SJCRH30 (cell line): Measurements from ENCODE around the genes FMR1, MAGEA9 and MAGEA8.

DNA sequence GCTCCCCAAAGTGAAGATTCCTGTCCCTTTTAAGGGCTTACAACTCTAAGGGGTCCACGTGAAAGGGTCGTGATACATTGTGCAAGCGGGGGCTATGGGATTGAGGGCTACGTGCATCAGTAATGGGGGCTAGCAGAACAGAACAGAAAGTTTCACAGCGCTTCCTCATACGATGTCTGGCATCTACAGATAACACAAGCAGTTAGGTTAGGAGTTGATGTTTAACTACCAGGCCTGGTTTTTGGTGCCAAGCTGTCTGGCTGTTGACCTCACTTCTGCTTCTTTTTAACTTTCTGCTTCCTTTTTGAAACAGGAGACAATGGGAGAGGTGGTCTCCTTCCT lies 368.6 kb upstream of the CXorf51A start:
- RAMPAGE, long total RNA, result no peak

DNA sequence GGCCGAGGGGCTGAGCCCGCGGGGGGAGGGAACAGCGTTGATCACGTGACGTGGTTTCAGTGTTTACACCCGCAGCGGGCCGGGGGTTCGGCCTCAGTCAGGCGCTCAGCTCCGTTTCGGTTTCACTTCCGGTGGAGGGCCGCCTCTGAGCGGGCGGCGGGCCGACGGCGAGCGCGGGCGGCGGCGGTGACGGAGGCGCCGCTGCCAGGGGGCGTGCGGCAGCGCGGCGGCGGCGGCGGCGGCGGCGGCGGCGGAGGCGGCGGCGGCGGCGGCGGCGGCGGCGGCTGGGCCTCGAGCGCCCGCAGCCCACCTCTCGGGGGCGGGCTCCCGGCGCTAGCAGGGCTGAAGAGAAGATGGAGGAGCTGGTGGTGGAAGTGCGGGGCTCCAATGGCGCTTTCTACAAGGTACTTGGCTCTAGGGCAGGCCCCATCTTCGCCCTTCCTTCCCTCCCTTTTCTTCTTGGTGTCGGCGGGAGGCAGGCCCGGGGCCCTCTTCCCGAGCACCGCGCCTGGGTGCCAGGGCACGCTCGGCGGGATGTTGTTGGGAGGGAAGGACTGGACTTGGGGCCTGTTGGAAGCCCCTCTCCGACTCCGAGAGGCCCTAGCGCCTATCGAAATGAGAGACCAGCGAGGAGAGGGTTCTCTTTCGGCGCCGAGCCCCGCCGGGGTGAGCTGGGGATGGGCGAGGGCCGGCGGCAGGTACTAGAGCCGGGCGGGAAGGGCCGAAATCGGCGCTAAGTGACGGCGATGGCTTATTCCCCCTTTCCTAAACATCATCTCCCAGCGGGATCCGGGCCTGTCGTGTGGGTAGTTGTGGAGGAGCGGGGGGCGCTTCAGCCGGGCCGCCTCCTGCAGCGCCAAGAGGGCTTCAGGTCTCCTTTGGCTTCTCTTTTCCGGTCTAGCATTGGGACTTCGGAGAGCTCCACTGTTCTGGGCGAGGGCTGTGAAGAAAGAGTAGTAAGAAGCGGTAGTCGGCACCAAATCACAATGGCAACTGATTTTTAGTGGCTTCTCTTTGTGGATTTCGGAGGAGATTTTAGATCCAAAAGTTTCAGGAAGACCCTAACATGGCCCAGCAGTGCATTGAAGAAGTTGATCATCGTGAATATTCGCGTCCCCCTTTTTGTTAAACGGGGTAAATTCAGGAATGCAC lies at the start of gene FMR1:
TSS of gene FMR1 (plus strand) at position 93 of the 1,152 bp plus-strand sequence.
- RAMPAGE, long total RNA, result no peak

DNA sequence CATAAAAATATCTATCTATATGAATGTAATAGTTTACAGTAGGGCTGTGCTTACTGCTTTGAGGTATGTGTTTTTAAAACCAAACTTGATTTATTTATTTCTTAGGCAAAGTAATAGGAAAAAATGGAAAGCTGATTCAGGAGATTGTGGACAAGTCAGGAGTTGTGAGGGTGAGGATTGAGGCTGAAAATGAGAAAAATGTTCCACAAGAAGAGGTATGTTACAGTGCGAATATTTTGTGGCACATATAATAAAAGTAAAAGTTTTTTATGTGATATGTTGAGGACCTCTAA lies 24.6 kb downstream of the FMR1 start:
- RAMPAGE, long total RNA, result no peak

GRCh38 chrX:147940467-147940782 lies 28.7 kb downstream of the FMR1 start:
- RAMPAGE, long total RNA, result no peak

GRCh38 chrX:148128844-148129253 lies 147.7 kb downstream of the FMR1NB start:
- RAMPAGE, long total RNA, result no peak

DNA sequence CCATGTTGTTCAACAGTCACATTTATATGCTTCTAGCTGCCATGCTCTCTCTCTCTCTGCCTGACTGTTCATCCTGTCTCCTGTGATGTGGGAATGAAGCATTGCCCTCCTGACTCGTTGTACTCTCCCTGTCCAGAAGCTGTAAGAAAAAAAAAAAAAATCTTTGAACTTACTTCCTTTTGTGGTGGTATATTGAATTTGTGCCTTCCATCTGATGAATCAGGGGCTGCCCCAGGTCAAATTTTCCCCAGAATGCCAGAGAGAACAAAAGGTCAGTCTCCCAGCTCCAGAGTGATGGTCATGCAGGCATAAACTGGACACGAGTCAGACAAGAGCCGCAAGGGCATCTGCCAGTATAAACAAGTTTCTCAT lies 167.1 kb downstream of the ENSG00000287585 start:
- RAMPAGE, long total RNA, result no peak

- RAMPAGE, long total RNA, result no peak
These were observed 101.3 kb downstream of the ENSG00000287585 start for GRCh38 chrX:149313896-149314467.

- RAMPAGE, long total RNA, result no peak
These were observed 4.0 kb downstream of the TMEM185A start for GRCh38 chrX:149627466-149628052.

DNA sequence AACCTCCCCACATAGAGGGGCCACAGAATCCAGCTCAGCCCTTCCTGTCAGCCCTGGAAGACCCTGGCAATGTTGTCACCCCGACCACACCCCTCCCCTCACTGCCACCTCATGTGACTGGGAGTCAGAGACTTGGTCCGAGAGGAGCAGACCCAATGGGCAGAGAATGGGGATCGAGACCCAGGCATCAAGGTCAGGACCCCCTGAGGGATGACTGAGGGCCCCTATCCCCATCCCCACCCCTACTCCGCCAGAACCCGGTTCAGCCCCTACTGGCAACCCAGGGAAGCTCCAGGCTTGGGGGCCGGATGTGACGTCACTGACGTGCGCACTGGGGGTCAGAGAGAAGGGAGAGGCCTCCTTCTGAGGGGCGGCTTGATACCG lies at the start of gene MAGEA9:
TSS of gene MAGEA9 (plus strand) at position 325 of the 384 bp plus-strand sequence.
- RAMPAGE, long total RNA, result no peak

DNA sequence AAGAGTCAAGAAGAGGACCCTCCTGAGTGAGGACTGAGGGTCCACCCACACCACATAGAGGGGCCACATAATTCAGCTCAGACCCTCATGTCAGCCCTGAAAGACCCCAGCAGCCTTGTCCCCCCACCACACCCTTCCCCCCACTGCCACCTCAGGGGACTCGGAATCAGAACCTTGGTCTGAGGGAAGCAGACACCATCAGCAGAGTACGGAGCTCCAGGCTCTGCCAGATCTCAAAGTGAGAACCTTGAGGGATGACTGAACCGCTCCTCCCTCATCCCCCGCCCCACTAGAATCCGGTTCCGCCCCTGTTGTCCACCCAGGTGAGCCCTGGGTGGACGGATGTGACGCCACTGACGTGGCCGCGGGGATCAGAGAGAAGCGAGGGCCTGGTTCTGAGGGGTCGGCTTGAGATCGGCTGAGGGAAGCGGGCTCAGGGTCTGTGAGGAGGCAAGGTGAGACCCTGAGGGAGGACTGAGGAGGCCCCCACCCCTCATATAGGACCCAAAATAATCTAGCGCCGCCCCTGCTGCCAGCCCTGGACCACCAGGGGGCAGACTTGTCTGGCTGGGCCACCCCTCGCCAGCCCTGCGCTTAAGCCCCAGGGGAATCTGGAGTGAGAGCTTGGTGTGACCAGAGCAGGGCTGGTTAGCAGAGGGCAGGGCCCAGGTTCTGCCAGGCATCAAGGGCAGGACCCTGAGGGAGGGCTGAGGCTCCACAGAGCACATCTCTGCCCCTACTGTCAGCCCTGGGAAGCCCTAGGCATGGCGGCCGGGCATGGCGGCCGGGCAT lies at the start of gene MAGEA8:
TSS of gene MAGEA8 (plus strand) at position 353 of the 792 bp plus-strand sequence.
- RAMPAGE, long total RNA, result no peak

GRCh38 chrX:149944786-149945469 lies 6.6 kb upstream of the EOLA2 start:
- RAMPAGE, long total RNA, result no peak

GRCh38 chrX:150037110-150037330 lies 98.7 kb upstream of the EOLA2 start:
- RAMPAGE, long total RNA, result no peak

GRCh38 chrX:150361172-150362487 lies 1.5 kb upstream of the MAMLD1 start:
- RAMPAGE, long total RNA, result no peak

- RAMPAGE, long total RNA, result no peak
These were observed 3.8 kb downstream of the MAMLD1 start for GRCh38 chrX:150366944-150367380.

DNA sequence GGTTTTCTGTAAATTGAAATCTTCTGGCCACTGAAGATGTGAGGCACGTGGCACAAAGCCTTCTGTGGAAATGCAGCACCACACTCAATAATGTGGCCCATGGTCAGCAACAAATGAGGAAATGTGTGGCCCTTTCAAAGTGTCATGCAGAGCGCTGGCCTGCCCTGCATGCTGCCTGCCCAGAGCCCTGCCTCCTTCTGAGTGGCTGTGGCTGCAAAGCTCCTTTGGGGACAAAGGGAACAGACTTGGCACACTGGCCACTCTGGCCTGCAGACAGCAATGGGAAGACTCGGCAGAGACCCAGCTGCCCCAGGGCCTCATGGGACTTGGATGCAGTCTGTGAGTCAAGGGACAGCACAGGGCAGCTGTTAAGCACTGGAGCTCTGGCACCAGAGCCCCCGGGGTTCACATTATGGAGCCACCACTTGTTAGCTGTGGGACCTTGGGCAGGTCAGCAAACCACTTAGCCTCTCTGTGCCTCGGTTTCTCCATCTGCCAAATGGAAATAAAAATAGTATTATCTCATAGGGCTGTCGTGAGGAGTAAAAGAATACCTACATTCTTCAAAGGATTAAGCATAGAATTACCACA lies 42.8 kb upstream of the MTM1 start:
- RAMPAGE, long total RNA, result no peak

DNA sequence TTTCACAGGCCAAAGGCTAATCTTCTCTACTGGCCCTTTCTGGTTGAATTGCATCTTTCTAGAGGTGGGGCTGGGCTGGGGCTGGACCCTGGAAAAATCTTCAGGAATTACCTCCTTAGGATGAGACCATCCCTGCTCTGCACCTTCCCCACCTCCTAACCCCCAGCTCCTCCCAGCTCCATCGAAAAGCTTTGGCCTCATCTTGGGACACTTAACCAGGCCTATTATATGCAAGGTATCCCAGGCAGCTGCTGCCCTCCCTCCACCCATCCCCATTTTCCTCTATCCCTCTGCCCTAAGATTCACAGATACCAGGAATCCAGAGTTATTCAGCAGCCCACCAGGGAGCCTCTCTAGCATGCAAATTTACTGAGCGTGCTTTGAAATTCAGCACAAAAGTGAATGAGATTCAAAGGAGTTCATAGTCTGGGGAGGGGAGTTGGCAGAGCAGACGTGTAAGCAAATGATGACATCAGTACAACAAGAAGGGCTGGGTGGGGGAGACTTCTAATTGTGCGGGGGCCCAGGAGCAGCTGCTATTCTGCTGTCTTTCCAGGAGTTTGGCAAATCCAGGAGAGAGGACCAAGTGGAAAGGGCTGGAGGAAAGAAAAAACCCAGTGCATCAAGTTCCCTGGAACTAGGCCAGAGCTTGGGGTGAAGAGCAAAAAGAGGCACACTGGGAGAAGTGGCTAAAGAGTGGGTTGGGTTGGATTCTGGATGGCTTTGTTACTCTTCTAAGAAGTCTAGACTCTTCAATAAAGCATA lies 1.7 kb upstream of the MTM1 start:
- RAMPAGE, long total RNA, result no peak

DNA sequence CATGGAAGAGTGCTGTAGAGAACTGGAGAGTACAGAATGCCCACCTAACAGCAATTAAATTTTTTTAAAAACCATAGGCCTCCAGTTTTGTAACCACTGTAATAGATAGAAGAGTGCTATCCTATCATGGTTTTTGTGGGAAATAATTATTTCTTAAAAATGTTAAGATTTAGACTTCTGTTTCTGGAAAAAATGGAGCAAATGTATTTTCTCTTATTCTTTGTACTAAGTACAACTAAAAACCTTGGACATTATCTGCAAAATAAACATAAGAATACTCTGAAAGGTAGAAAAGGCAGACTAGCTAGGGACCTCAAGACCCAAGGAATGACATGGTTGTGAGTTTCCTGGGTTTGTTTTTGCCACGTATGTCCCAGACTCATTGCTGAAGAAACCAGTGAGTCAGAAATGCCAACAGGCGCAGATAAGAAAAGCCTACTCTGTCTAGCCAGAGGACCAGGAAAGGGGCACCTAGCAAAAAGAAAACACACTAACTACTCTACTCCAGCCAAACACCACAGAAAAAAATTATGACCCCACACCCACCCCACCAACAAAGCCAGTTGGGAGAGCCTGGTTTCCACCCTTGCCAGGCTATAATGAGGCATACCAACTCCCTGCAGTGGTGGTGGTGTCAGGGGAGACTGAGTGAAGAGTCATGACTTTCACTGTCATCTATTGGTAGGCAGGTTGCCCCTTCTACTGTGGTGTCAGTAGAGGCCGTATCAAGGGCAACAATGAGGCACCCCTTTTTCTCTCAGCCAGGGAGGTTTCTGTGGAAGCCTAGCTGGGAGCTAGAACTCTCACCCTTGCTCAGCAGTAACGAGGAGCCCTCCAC lies 10.8 kb downstream of the MTMR1 start:
- RAMPAGE, long total RNA, result no peak

DNA sequence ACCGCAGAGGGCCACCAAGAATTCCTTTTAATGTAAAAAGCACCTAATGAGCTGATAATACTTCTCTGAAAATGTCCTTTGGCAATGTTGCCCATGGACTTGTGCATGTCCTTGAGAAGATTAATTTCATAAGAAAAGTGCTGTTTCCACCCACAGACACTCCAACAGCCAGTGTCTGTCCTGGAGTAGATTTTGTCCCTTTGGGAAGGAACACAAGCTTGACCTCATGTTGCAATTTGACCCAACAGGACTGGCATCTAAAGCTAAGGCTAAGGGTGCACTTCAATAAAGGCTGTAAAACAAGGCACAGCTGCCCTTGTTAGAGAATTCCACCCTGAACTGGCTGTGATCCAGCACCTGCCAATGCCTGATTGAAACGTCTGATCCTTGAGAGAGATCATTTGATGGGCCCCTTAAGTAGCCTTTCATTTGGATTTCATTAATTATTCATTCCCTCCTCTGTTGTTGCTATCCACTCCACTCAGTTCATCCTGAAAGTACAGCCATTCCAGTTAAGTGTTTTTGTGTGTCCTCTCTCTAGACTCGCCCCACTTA lies 56.3 kb downstream of the CD99L2 start:
- RAMPAGE, long total RNA, result no peak

DNA sequence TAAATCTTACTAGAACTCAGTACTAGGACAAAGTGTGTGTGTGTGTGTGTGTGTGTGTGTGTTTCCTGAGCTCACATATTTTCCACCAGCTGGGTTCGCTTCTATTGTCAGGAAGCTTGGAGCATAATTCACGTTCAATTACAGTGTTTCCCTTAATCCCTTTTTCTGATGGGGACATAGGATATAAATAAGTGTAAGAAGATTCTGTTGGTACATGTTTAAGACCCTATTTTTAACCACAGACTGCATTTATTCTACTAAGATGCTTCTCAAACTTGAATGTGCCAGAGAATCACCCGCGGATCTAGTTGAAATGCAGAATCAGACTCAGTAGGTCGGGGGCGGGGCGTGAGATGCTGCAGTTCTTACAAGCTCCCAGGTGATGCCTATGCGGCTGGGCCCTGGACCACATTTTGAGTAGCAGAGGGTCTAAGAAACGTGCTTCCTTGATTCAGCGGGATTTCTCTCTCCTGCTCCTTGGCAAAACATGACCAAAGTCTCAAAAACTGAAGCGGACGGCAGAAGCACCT lies 908 bp downstream of the CD99L2 start:
- RAMPAGE, long total RNA, result no peak

GRCh38 chrX:150903018-150903710 lies 4.7 kb upstream of the CD99L2 start:
- RAMPAGE, long total RNA, result no peak